Ileum (tissue), 1 donor: ENCODE measurements around a stretch of chr2.

DNA sequence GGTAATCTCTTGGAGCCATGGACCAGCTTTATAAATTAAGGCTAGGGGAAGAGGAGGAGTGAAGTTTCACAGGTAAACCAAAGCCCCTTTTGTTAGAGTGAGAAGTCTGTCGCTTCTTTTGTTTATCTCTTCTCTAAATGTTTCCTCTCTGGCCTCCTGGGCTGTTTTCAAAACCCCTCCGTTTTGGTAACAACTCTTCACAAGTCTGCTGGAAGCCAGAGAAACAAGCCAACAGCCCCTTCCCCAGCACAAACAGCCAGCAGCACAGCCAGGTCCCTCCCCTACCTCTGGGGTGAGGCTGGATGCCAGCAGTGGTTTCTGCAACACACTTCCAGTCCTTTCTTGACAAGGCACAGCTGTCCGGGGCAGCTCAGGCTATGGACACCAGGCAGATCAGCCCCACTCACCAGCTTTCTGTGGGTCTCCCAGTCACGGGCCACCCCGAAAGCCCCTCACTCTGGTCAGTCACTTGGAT, 13.6 kb upstream of the FZD7 start:
- PRO-cap, result no peak

GRCh38 chr2:202317380-202318009, 51.9 kb downstream of the NOP58 start:
- PRO-cap, result no peak

- PRO-cap, result no peak
Observed at GRCh38 chr2:202501844-202502408, 125.8 kb downstream of the BMPR2 start.

GRCh38 chr2:202912429-202912865, 372 bp downstream of the CARF start:
- PRO-cap, result no peak

GRCh38 chr2:203015886-203016465, 1.3 kb downstream of the NBEAL1 start:
- PRO-cap, result no peak

DNA sequence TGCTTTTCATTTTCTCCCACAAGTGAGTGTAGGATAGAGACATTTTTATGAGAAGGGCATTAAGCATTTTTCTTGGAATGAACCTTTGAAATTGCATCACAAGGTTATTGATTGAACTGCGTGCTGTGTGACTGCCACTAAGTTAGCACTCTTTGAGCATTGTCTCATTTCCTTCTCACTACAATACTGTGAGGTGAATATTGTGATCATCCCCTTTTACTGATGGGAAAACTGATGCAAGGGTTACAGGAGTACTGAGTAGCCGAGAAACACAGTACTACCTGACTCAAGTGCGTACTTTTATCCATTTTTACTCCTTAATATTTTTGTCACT, 2.0 kb downstream of the NBEAL1 start:
- PRO-cap, result no peak

GRCh38 chr2:203068281-203068669, 53.6 kb downstream of the NBEAL1 start:
- PRO-cap, result no peak

DNA sequence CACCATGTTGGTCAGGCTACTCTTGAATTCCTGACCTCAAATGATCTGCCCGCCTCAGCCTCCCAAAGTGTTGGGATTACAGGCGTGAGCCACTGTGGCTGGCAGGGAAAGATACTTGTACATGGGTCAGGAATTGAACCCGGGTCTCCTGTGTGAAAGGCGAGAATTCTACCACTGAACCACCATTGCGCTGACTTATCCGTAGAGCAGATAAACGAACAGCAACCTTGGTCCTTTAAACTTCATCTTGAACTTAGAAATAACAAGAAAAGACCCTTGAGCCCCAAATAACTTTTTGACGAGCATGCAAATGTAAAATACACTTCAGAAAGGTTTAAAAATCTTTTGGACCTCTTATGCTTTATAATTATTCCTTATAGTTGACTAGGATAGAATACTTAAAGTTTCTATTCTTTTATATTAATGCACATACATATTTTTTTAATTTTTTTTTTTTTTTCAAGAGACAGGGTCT, 36.1 kb downstream of the ABI2 start:
- PRO-cap, result unidirectional peak, minus-strand start at position 183 of the sequence

DNA sequence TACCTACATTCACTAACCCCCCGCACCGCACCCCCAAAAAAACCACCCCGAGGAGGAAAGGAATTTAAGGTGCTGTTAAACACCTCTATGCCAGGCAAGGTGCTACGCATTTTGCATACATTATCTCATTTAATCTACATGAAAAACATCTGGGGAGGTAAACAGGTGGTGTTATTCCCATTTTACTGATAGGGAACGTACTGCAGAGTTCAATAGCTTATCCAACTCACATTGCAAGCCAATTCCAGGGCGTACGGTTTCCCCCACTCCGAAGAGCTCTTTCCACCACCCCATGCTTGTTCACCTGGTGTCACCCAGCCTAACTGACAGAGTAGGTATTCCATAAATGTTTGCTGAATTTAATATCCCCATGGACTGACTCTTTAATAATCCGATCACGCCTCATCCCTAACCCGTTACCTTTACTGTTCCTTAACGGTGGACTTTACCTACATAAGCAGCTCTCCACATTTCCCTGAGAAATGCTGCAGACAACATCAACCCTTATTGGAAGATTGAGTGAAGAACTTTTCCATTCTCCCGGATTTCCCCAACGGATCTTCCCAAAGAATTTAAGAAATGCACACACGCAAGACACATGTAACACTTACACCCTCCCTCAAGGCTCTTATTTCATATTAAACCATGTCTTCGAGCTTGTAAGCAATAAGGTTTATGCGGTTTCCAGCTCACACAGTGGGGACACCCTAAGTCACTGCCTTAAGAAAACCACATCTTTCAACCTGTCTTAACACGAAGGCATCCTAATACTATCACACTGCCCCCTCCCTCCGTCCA, 1.2 kb downstream of the RAPH1 start:
- PRO-cap, result no peak

GRCh38 chr2:203536190-203536704, 1.1 kb upstream of the RAPH1 start:
- PRO-cap, result no peak

DNA sequence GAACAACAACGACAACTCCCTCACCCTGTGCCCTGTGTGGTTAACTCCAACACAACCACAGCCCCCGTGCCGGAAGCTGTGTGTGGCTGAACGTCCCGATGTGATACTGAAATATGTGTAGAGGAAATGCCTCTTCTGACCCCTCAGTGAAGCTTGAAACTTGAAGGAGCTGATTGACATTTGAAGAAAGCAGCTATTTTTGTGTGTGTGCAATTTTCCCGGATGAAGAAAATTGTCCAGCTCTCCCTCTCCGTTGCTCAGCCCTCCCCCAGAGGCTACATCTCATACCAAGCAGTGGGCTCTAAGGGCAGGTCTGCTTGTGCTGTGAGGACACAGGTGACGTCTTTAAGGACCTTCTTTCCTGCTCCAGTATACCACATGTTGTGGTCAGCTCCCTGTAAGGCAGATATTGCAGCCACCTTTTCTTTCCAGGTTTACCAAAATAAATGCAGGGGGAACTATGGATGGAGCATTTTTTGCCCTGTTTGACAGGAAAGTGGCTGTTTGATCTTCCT, 173.9 kb downstream of the ICOS start:
- PRO-cap, result no peak

- PRO-cap, result no peak
Observed at GRCh38 chr2:204853612-204854503, 308.6 kb downstream of the PARD3B start.

GRCh38 chr2:205076630-205077570, 531.6 kb downstream of the PARD3B start:
- PRO-cap, result no peak

DNA sequence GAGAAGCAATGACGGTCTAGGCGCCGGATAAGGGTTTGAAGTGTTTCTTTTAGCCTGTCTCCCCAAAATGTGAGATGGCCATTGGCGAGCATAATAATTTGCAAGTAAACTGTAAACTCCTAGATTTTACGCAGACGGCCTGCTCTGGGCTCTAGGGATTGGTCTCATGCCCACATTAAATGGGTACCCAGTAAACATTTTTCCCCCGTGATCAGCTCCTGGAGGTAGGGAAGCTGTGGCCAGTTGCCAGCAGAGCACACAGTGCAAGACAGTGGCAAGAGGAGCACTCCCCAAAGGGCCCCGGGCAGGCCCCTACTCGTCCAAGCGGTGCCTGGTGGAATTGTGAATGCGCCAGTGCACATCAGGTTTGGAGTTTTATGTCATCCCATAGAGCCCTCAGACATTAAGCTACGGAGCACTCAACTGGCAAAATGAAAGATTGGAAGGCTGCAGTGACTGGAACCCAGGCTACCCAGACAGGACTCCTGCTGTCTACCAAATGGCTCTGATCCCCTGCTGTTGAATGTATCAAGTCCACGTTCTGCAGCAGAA, 5.0 kb downstream of the NRP2 start:
- PRO-cap, result no peak

DNA sequence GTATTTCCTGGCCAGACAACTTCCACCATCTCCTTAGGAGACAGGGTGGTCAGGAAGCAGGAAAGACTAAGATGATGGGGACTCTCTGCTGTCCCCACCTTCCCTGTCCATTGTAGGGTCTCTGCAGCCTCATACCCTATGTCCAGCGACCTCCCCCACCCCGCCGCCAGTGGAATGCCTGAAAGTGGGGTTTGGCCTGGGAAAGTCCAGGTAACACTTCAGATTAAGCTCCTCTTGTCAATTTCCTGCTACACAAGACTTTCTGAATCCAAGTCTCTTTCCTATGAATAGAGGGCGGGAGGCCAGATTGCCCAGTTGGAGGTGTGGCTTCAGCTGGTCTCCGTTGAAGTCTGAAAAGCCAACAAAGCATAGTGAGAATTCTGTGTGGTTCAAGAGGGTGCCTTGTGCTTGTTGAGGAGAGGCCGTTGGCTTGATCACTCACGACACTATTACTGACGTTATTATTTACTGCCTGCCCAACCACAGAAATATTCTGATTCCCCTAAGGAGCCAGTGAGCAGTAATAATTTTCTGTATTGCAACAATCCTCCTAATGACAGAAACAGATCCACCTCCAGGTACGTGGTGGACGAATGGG, 21.7 kb downstream of the NRP2 start:
- PRO-cap, result no peak

DNA sequence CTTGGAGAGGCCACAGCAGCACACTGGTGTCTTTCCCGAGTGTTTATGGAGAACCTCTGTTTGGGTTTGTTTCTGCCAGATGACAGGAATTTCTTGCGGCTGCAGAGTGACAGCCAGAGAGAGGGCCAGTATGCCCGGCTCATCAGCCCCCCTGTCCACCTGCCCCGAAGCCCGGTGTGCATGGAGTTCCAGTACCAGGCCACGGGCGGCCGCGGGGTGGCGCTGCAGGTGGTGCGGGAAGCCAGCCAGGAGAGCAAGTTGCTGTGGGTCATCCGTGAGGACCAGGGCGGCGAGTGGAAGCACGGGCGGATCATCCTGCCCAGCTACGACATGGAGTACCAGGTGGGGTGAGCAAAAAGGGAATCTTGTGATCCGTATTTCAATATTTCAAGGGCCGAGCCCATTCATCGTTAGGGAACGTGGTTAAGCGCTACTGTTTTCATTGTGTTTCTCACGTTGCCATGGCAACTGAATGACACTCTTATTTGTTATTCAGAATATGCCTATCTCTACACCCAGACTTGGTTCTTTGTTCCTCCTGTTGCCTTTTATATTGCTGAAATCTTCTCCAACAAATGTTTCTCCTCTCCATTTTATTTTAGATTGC, 81.4 kb downstream of the NRP2 start:
- PRO-cap, result no peak

- PRO-cap, result no peak
Observed at GRCh38 chr2:205764202-205764823, 82.0 kb downstream of the NRP2 start.

DNA sequence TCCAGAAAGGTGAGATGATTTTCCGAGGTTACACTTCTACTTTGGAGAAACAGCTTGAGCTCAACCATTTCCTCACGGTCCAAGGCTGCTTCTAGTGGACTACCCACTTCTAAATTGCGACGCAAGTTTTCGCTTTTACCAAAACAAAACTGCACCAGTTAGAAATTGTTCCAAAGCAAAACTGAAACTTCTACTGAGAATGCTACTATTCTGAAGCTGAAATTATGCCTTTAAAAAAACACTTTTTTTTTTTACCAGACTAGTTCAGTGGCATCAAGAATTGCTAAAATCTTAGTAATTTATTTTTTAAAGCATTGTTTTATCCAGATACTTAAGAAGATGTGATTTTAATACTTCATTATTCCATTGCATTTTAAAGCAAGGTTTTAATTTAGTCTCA, 101.5 kb downstream of the INO80D start:
- PRO-cap, result no peak

DNA sequence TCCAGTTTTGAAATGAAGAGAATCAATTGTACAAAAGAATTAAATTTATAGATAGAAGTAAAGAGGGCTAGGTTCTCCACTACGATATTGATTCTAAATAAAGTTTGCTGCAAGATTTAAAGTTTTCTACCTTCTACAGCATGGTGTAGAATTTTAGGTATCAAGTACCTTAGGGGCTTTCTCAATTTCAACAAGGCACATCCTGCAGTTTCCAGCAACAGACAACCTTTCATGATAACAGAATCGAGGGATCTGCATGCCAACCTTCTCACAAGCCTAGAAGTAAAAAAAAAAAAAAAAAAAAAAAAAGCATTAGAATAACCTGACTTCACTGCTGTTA, 9.6 kb downstream of the NDUFS1 start:
- PRO-cap, result no peak

DNA sequence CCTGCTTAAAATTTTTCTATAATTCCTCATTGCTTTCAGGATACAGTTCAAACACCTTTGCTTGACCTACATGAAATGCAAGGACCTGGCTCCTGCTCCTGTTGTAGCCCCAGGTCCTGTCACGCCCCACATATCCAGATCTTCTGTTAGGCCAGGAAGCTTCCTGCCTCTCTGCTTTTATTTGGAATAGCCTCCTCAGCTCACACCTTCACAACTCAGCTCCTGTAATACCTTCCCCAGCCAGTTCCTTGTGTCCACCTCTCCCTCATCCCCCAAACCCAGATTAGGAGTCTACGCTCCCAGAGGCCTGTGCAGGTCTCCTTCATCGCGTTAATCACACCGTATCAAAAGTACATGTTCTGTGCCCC, 485 bp downstream of the MDH1B start:
- PRO-cap, result no peak